GM12878 (cell line): ENCODE results near the genes PARN and RRN3.

DNA sequence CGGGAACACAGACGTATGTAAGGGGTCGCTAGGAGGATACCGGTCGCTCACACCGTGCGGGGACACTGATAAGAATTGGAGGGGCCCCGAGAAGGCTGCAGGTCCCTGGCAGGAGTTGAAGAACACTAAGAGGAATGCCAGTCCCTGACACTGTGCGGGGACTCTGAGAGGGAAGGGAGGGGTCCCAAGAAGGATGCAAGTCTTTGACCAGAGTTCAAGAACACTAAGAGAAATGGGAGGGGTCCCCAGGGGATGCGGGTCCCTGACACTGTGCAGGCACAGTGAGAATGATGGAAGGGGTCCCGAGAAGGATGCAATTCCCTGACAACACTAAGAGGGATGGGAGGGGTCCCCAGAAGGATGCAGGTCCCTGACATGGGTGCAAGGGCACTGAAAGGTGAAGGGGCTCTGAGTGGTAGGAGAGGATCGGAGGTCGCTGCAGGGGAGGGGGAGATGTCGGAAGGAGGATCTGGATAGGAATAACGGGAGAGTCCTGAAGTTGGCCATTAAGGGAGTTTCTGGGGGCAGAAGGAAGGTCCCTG is 669 bp downstream of the ERCC4 start:
- RAMPAGE, long total RNA: no peak
- RRBS, 2 experiments: no CpG with 5 or more reads among the region's 15 CpGs
CAGE:
- cytosol, long polyA minus RNA: no peak
- cytosol, long polyA plus RNA: no peak
- long polyA plus RNA: no peak
- nucleolus, long total RNA: no peak
- nucleus, long polyA plus RNA: no peak
- nucleus, long total RNA: no peak

DNA sequence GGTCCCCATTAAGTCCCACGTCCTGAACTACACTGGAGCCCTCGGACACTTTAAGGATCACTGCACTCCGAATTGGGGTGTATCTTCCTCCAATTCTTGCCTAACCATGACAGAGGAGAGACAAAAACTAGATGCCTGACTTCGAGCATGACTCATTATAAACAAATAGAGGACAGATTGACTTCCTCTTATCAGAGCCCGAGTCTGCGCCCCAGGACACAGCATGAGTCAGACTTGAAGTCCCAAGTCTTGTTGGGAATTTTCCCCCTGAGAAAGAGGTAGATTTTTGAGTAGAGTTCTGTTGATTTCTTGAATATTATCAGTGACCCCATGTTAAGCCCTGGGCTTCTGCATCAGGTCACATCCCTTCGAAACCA is 37.8 kb downstream of the ERCC4 start:
- RAMPAGE, long total RNA: no peak
- RRBS, 2 experiments: no CpG with 5 or more reads among the region's 7 CpGs
CAGE:
- cytosol, long polyA minus RNA: no peak
- cytosol, long polyA plus RNA: no peak
- long polyA plus RNA: no peak
- nucleolus, long total RNA: no peak
- nucleus, long polyA plus RNA: no peak
- nucleus, long total RNA: no peak

- RAMPAGE, long total RNA: no peak
- RRBS, 2 experiments: no CpG with 5 or more reads among the region's 10 CpGs
CAGE:
- cytosol, long polyA minus RNA: no peak
- cytosol, long polyA plus RNA: no peak
- long polyA plus RNA: no peak
- nucleolus, long total RNA: no peak
- nucleus, long polyA plus RNA: no peak
- nucleus, long total RNA: no peak
Measured at GRCh38 chr16:13994540-13995006, 74.6 kb downstream of the ERCC4 start.

GRCh38 chr16:14106653-14107255 is 35.6 kb downstream of the MRTFB start:
- RAMPAGE, long total RNA: no peak
- RRBS, 2 experiments: no CpG with 5 or more reads among the region's 7 CpGs
CAGE:
- cytosol, long polyA minus RNA: no peak
- cytosol, long polyA plus RNA: no peak
- long polyA plus RNA: no peak
- nucleolus, long total RNA: no peak
- nucleus, long polyA plus RNA: no peak
- nucleus, long total RNA: no peak

DNA sequence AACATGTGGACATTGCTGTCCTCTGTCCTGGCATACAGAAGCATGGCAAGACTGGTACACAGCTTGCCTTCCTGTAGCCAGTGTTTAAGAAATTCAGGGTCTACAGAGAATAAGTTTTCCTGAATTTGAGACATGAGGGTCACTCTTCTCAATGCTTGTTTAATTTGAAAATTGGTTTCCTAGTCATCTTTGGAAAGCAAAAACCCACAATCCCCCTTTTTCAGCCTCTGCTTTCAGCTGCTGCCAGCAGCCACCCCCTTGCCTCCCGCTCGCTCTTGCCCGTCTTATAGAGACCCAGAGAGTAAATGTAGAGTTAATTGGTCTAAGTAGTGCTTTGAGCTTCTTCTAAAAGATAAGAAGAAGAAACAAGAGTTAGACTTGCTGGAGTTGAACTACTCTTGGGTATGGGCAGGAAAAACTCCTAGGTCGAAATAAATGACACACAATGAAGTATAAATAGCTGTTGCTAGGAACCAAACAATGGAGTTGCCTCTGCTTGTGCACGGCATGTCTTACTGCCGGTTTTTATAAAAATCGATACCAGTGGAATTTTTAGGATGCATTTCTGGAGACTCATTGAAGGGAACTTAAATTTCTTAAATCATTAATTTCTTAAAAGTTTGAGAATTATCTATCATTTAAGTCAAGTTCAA is 116.7 kb downstream of the MRTFB start:
- RAMPAGE, long total RNA: no peak
- RRBS, 2 experiments: no CpG with 5 or more reads among the region's 7 CpGs
CAGE:
- cytosol, long polyA minus RNA: no peak
- cytosol, long polyA plus RNA: no peak
- long polyA plus RNA: no peak
- nucleolus, long total RNA: no peak
- nucleus, long polyA plus RNA: no peak
- nucleus, long total RNA: no peak

DNA sequence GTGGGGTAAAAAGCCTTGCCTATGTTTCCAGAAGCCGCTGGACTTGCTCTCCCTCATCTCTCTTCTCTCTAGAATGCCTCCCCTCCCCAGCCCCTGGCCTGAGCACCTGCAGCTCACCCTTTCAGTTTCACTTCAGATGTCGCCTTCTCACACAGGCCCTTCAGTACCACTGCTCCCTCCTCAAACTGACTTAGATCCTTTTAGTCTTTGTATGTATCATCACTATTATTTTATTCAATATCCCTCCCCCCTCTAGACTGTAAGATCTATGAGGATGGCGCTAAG is 122.2 kb downstream of the MRTFB start:
- RAMPAGE, long total RNA: no peak
- RRBS, 2 experiments: no CpG with 5 or more reads among the region's 3 CpGs
CAGE:
- cytosol, long polyA minus RNA: no peak
- cytosol, long polyA plus RNA: no peak
- long polyA plus RNA: no peak
- nucleolus, long total RNA: no peak
- nucleus, long polyA plus RNA: no peak
- nucleus, long total RNA: no peak

DNA sequence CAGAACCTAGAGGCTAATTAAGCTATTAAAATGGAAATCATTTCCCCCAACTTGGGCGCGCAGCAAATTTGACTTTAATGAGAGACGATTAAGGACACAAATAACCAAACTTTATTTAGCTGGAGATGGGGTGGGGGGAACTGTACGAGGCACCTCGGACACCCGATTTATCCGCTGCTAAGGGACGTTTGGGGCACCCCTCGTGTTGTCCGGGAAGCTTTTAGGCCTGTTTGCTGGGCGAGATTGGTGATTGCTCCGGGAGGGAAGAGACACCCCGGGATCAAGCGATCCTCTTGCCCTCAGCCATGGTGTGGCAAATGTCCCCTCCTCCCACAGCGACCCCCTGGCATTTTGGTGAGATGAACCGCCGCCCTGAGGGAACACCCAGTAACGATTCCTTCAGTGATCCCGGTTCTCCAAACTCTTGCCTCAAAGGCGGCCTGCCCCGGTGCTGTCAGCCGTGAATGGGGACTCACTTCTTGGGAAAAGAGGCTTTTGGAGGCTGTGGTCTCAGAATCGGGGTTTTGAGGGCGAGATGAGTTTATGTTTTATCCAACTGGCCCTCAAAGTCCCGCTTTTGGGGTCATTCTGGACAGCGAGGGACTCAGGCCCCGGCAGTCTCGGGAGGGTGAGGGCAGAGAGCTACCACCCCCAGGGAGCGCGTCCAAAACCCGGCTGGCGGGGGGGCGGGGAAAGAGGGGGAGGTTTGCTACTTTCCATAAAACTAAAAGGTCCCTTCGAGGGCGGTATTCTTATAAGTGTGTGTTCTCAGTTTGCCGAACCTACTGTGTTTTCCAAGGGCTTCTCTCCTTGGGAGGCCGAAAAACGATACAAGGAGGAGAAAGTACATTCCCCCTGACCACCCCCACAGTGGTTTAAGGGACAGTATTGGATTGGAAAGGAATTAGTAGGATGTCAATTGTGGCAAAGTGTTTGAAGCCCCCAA is 232.6 kb downstream of the MRTFB start:
- RAMPAGE, long total RNA: no peak
- RRBS, 2 experiments: 2 to 3% methylated on average over 7 to 9 of the region's 38 CpGs
CAGE:
- cytosol, long polyA minus RNA: no peak
- cytosol, long polyA plus RNA: no peak
- long polyA plus RNA: no peak
- nucleolus, long total RNA: no peak
- nucleus, long polyA plus RNA: no peak
- nucleus, long total RNA: no peak

- RAMPAGE, long total RNA: no peak
- RRBS, 2 experiments: no CpG with 5 or more reads among the region's 13 CpGs
CAGE:
- cytosol, long polyA minus RNA: no peak
- cytosol, long polyA plus RNA: no peak
- long polyA plus RNA: no peak
- nucleolus, long total RNA: no peak
- nucleus, long polyA plus RNA: no peak
- nucleus, long total RNA: no peak
Measured at GRCh38 chr16:14406092-14406508, 224.0 kb downstream of the PARN start.

- RAMPAGE, long total RNA: no peak
- RRBS, 2 experiments: no CpG with 5 or more reads among the region's 2 CpGs
CAGE:
- cytosol, long polyA minus RNA: no peak
- cytosol, long polyA plus RNA: no peak
- long polyA plus RNA: no peak
- nucleolus, long total RNA: no peak
- nucleus, long polyA plus RNA: no peak
- nucleus, long total RNA: no peak
Measured at GRCh38 chr16:14539267-14539466, 90.9 kb downstream of the PARN start.

GRCh38 chr16:14629443-14630760 is at the start of gene PARN:
TSS of gene PARN (minus strand) at chr16:14630260.
- RAMPAGE, long total RNA: start-site peak on the minus strand at chr16:14630190-14630250, 402 and 470 reads in 2 replicates
- RRBS, 2 experiments: 2% methylated on average over 20 to 25 of the region's 79 CpGs
CAGE:
- cytosol, long polyA minus RNA: start-site peak on the minus strand at chr16:14630249-14630255, 22 reads
- cytosol, long polyA plus RNA: no peak
- long polyA plus RNA: start-site peak on the minus strand at chr16:14630186-14630218, 22 and 43 reads in 2 replicates
- nucleolus, long total RNA: no peak
- nucleus, long polyA plus RNA: start-site peak on the minus strand at chr16:14630205-14630260, 71 and 122 reads in 2 replicates
- nucleus, long total RNA: no peak

- RAMPAGE, long total RNA: no peak
- RRBS, 2 experiments: 71 to 95% methylated on average over 1 to 7 of the region's 96 CpGs
CAGE:
- cytosol, long polyA minus RNA: no peak
- cytosol, long polyA plus RNA: no peak
- long polyA plus RNA: no peak
- nucleolus, long total RNA: no peak
- nucleus, long polyA plus RNA: no peak
- nucleus, long total RNA: no peak
Measured at GRCh38 chr16:14989447-14990545, 15.0 kb downstream of the PDXDC1 start.

GRCh38 chr16:15025831-15027003 is 29.7 kb downstream of the NTAN1 start:
- RAMPAGE, long total RNA: no peak
- RRBS, 2 experiments: no CpG with 5 or more reads among the region's 13 CpGs
CAGE:
- cytosol, long polyA minus RNA: no peak
- cytosol, long polyA plus RNA: no peak
- long polyA plus RNA: no peak
- nucleolus, long total RNA: no peak
- nucleus, long polyA plus RNA: no peak
- nucleus, long total RNA: no peak

DNA sequence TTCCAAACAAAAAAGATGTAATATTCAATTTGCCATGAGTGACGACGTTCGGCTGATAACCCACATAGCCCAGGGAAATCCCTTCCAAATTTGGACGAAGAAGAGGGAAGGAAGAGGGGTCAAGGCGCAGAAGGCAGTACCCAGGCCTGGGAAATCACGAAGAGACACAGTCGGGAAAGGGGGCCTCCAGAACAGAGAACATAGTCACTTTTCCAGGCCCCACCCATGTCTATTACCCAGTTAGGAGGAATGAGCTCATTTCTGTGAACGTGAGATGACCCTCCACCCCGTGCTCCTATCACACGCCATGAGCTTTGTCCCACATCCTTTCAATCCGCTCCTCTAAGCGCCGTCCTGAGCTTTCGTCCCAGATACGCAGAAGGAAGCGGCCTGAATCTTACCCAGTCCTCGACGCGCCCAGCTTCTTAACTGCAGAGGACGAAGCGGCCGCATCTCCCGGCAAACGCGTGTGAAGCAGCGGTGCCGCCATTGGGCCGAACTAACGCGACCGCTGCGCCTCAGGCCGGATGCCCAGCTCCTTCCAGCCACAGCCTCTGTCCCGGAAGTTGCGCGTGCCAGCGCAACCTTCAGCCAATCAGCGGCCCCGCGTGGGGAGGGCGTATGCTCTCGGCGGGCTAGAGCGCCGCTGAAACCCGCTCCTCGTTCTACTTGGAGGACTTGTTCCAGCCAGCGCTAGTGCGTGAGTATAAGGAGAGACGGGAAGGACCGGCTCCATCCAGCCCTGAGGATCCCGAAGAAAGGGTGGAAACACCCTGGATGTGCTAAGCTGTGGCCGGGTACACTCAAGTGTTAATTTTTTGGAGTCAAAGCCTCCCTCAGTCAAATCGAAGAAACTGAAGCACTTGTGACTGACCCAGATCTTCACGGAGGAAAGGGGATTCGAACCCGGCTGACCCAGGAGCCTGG is at the start of gene RRN3:
Gene RRN3, minus strand, starts transcription at position 529 of the 927 bp plus-strand sequence.
- RAMPAGE, long total RNA: start-site peak on the minus strand centred at position 533 of the sequence, 75 bp wide, 244 and 104 reads in 2 replicates
- RRBS, 2 experiments: 1 to 6% methylated on average over 3 of the region's 57 CpGs
CAGE:
- cytosol, long polyA minus RNA: no peak
- cytosol, long polyA plus RNA: no peak
- long polyA plus RNA: no peak
- nucleolus, long total RNA: no peak
- nucleus, long polyA plus RNA: no peak
- nucleus, long total RNA: no peak

GRCh38 chr16:15257024-15257429 is 121.1 kb downstream of the NPIPA5 start:
- RAMPAGE, long total RNA: no peak
- RRBS, 2 experiments: no CpG with 5 or more reads among the region's 15 CpGs
CAGE:
- cytosol, long polyA minus RNA: no peak
- cytosol, long polyA plus RNA: no peak
- long polyA plus RNA: no peak
- nucleolus, long total RNA: no peak
- nucleus, long polyA plus RNA: no peak
- nucleus, long total RNA: no peak

GRCh38 chr16:15493821-15494172 is 59.4 kb downstream of the BMERB1 start:
- RAMPAGE, long total RNA: no peak
- RRBS, 2 experiments: no CpG with 5 or more reads among the region's 3 CpGs
CAGE:
- cytosol, long polyA minus RNA: no peak
- cytosol, long polyA plus RNA: no peak
- long polyA plus RNA: no peak
- nucleolus, long total RNA: no peak
- nucleus, long polyA plus RNA: no peak
- nucleus, long total RNA: no peak

DNA sequence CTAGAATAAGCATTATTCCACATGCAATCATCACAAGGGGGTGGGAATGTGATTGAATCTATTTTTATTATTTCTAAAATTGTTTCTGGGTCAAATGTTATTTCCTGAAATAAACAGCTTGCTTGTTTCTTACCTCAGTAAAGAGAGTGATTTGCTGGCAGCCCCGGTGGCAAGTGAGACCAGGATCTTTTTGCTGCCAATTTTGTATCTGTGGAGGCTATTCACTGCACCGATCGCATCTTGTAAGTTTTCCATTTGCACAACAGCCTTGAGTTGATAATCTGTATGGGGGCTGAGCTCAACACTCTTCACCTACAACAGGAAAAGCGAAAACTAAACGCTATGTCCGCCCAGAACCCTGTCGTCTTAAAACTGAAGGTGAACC is 21.4 kb downstream of the MARF1 start:
- RAMPAGE, long total RNA: no peak
- RRBS, 2 experiments: no CpG with 5 or more reads among the region's 7 CpGs
CAGE:
- cytosol, long polyA minus RNA: no peak
- cytosol, long polyA plus RNA: no peak
- long polyA plus RNA: no peak
- nucleolus, long total RNA: no peak
- nucleus, long polyA plus RNA: no peak
- nucleus, long total RNA: no peak

DNA sequence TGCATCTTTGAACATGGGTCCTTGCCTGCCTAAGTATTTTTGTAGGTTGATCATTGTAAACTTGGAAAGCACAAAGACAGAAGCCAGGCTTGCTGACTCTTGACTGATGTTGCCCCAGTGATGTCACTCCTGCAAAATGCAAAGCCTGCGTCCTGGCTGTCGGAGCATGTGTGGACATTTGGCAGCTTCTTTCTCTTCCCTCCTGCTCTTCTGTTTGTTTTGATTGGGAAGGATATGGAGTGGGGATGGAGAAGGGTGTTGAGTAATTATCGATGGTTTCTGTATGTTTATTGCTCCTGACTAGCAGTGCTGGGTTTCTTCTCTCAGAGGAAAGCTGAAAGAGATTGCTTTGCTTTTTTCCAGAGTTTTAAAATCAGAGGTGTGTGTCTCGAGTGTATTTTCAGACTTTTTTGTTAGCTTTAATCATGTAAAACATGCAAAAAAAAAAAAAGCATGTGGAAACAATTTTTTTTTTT is 3.3 kb downstream of the NDE1 start:
- RAMPAGE, long total RNA: no peak
- RRBS, 2 experiments: no CpG with 5 or more reads among the region's 4 CpGs
CAGE:
- cytosol, long polyA minus RNA: no peak
- cytosol, long polyA plus RNA: no peak
- long polyA plus RNA: no peak
- nucleolus, long total RNA: no peak
- nucleus, long polyA plus RNA: no peak
- nucleus, long total RNA: no peak

DNA sequence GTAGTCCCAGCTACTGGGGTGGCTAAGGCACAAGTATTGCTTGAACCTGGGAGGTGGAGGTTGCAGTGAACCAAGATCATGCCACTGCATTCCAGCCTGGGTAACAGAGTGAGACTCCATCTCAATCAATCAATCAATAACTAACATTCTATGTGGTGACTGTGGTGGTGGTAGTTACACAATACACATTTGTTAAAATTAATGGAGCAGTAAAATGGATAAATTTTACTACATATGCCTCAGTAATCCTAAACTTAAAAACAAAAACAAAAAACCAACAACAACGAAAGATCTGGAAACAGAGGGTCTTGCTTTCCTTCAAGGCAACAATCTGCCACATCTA is 78.0 kb downstream of the NDE1 start:
- RAMPAGE, long total RNA: no peak
- RRBS, 2 experiments: no CpG with 5 or more reads among the region's 1 CpG
CAGE:
- cytosol, long polyA minus RNA: no peak
- cytosol, long polyA plus RNA: no peak
- long polyA plus RNA: no peak
- nucleolus, long total RNA: no peak
- nucleus, long polyA plus RNA: no peak
- nucleus, long total RNA: no peak

- RAMPAGE, long total RNA: no peak
- RRBS, 2 experiments: no CpG with 5 or more reads among the region's 3 CpGs
CAGE:
- cytosol, long polyA minus RNA: no peak
- cytosol, long polyA plus RNA: no peak
- long polyA plus RNA: no peak
- nucleolus, long total RNA: no peak
- nucleus, long polyA plus RNA: no peak
- nucleus, long total RNA: no peak
Measured at GRCh38 chr16:15854079-15854495, 2.7 kb downstream of the MYH11 start.

- RAMPAGE, long total RNA: no peak
- RRBS, 2 experiments: 61 to 78% methylated on average over 5 of the region's 17 CpGs
CAGE:
- cytosol, long polyA minus RNA: no peak
- cytosol, long polyA plus RNA: no peak
- long polyA plus RNA: no peak
- nucleolus, long total RNA: no peak
- nucleus, long polyA plus RNA: no peak
- nucleus, long total RNA: no peak
Measured at GRCh38 chr16:16009204-16010244, 60.1 kb downstream of the ABCC1 start.